K562 (cell line): Measurements from ENCODE around the genes GALNT9 and ZNF26.

- RAMPAGE, long total RNA, result no peak
- RRBS, result 10% methylated on average over 6 of the region's 24 CpGs
PRO-cap:
- standard, result no peak
- CoPRO, capped RNA only, 2 experiments, result no peak in any of the 2 experiments
- CoPRO, capped and uncapped RNA, 2 experiments, result no peak in any of the 2 experiments
- CoPRO, uncapped RNA only, 2 experiments, result no peak in any of the 2 experiments
CAGE:
- cytosol, long polyA plus RNA, result no peak
- long polyA plus RNA, result no peak
- nucleolus, long total RNA, result no peak
- nucleus, long polyA plus RNA, result no peak
These were observed 19.0 kb downstream of the GALNT9 start for GRCh38 chr12:132310271-132310958.

DNA sequence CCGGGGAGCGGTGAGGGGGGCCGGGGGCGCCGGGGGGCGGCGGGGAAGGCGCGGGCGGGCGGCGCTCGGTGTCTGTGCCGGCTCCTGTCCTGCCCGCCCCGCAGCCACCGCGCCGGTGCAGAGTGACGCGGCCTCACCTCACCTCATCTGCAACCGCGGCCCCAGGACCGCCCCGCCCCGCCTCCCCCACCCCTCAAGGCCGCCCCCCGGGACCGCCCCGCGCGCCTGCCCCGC lies at the start of gene GALNT9:
GALNT9 (minus strand) TSS at position 127 of the 234 bp plus-strand sequence.
- RAMPAGE, long total RNA, result no peak
- RRBS, result 33% methylated on average over 20 of the region's 33 CpGs
PRO-cap:
- standard, result no peak
- CoPRO, capped RNA only, 2 experiments, result no peak in any of the 2 experiments
- CoPRO, capped and uncapped RNA, 2 experiments, result no peak in any of the 2 experiments
- CoPRO, uncapped RNA only, 2 experiments, result no peak in any of the 2 experiments
CAGE:
- cytosol, long polyA plus RNA, result no peak
- long polyA plus RNA, result no peak
- nucleolus, long total RNA, result no peak
- nucleus, long polyA plus RNA, result no peak

DNA sequence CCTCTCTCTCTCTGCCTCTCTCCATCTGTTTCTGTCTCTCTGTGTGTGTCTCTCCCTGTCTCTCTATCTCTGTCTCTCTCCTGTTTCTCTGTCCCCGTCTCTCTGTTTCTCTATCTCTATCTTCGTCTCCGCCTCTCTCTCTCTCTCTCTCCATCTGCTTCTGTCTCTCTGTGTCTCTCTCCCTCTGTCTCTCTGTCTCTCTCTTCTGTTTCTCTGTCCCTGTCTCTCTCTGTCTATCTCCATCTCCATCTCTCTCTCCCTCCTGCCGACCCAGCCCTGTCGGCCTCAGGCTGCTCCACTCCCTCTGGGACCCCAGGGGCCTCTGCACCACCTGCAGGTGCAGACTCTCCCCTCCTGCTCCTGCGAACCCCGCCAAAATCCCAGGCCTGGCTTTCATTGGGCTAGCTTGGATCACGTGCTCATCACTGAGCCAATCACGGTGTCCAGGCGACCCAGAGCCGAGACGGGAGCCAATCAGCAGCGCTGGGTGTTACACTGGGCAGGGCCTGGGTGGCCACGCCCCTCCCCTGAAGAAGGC lies 66.9 kb upstream of the FBRSL1 start:
- RAMPAGE, long total RNA, result no peak
- RRBS, result no CpG with 5 or more reads among the region's 14 CpGs
PRO-cap:
- standard, result no peak
- CoPRO, capped RNA only, 2 experiments, result no peak in any of the 2 experiments
- CoPRO, capped and uncapped RNA, 2 experiments, result no peak in any of the 2 experiments
- CoPRO, uncapped RNA only, 2 experiments, result no peak in any of the 2 experiments
CAGE:
- cytosol, long polyA plus RNA, result no peak
- long polyA plus RNA, result no peak
- nucleolus, long total RNA, result no peak
- nucleus, long polyA plus RNA, result no peak

GRCh38 chr12:132488216-132488991 lies 1.5 kb upstream of the FBRSL1 start:
- RAMPAGE, long total RNA, result no peak
- RRBS, result no CpG with 5 or more reads among the region's 19 CpGs
PRO-cap:
- standard, result no peak
- CoPRO, capped RNA only, 2 experiments, result no peak in any of the 2 experiments
- CoPRO, capped and uncapped RNA, 2 experiments, result no peak in any of the 2 experiments
- CoPRO, uncapped RNA only, 2 experiments, result no peak in any of the 2 experiments
CAGE:
- cytosol, long polyA plus RNA, result no peak
- long polyA plus RNA, result no peak
- nucleolus, long total RNA, result no peak
- nucleus, long polyA plus RNA, result no peak

DNA sequence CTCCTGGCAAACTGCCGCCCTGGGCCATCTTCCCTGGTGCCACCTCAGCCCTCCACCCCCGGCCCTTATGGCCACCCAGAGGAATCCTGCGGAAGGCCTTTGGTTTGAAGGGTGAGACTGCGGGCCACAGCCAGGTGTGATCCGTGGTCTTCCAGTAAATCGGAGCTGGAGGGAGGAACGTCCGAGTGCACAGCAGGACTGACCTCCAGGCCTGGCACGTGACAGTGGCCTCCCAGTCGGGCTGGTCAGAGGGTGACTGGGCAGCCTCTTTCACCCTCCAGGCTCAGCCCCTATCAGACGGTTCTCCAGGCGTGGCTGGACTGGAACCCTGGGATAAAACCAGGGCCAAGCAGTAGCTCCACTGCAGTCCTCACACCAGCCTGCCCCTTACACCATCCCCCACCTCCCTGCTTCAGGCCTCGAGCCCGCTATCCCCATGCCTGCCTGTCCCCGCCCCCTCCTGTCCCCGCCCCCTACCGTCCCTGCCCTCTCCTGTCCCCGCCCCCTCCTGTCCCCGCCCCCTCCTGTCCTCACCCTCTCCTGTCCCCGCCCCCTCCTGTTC lies 12.4 kb downstream of the FBRSL1 start:
- RAMPAGE, long total RNA, result no peak
- RRBS, result 93% methylated on average over 1 of the region's 20 CpGs
PRO-cap:
- standard, result no peak
- CoPRO, capped RNA only, 2 experiments, result no peak in any of the 2 experiments
- CoPRO, capped and uncapped RNA, 2 experiments, result no peak in any of the 2 experiments
- CoPRO, uncapped RNA only, 2 experiments, result no peak in any of the 2 experiments
CAGE:
- cytosol, long polyA plus RNA, result no peak
- long polyA plus RNA, result no peak
- nucleolus, long total RNA, result no peak
- nucleus, long polyA plus RNA, result no peak

DNA sequence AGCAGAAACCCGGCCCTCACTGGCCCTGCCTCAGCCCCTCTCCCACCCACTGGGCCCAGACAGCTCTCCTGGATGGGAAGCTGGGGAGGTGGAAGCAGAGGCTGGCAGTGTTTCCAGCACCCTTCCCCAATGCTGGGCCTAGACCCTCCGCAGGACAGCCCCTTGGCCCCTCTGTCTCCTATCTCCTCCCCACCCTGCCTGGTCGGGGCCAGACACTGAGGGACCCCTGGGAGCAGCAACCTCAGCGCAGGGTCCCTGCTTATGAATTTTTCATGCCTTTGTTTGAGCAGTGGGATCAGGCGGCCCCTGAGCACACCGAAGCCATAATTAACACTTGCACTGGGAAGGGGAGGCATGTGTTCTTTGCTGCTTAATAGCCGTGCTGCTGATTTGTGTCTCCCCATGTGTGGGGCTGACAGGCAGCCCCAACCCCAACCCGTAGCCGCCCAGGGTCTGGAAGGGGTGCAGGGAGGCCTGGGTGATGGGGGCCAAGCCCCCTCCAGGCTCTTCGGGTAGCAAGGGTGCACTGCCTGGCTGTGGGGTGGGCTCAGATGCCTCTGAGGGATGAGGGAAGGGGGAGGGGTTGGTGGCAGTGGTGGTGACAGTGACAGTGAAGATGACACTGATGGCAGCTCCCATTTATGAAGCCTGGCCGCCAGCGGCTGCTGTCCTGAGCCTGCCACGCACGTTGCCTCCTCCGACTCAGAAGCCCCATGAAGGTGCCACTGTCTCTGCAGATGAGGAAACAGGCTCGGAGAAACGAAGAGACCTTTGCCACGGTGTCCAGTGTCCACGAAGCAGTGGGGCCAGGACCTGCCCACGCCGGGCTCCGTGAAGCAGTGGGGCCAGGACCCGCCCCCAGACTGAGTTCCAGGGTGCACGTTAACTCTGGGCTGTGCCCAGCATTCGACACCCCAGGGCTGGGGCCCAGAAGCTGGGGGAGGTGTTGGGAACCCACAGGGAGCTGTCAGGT lies 52.9 kb downstream of the FBRSL1 start:
- RAMPAGE, long total RNA, result no peak
- RRBS, result no CpG with 5 or more reads among the region's 25 CpGs
PRO-cap:
- standard, result no peak
- CoPRO, capped RNA only, 2 experiments, result no peak in any of the 2 experiments
- CoPRO, capped and uncapped RNA, 2 experiments, result no peak in any of the 2 experiments
- CoPRO, uncapped RNA only, 2 experiments, result no peak in any of the 2 experiments
CAGE:
- cytosol, long polyA plus RNA, result no peak
- long polyA plus RNA, result no peak
- nucleolus, long total RNA, result no peak
- nucleus, long polyA plus RNA, result no peak

- RAMPAGE, long total RNA, result no peak
- RRBS, result 49% methylated on average over 3 of the region's 30 CpGs
PRO-cap:
- standard, result no peak
- CoPRO, capped RNA only, 2 experiments, result no peak in any of the 2 experiments
- CoPRO, capped and uncapped RNA, 2 experiments, result peak in 1 of 2 experiments; most common plus-strand start chr12:132600647 (in 1); most common minus-strand start chr12:132600552 (in 1)
- CoPRO, uncapped RNA only, 2 experiments, result no peak in any of the 2 experiments
CAGE:
- cytosol, long polyA plus RNA, result no peak
- long polyA plus RNA, result no peak
- nucleolus, long total RNA, result no peak
- nucleus, long polyA plus RNA, result no peak
These were observed 10.1 kb downstream of the LRCOL1 start for GRCh38 chr12:132600129-132600831.

GRCh38 chr12:132689083-132689664 lies 1.8 kb downstream of the PXMP2 start:
- RAMPAGE, long total RNA, result no peak
- RRBS, result no CpG with 5 or more reads among the region's 33 CpGs
PRO-cap:
- standard, result no peak
- CoPRO, capped RNA only, 2 experiments, result no peak in any of the 2 experiments
- CoPRO, capped and uncapped RNA, 2 experiments, result no peak in any of the 2 experiments
- CoPRO, uncapped RNA only, 2 experiments, result no peak in any of the 2 experiments
CAGE:
- cytosol, long polyA plus RNA, result no peak
- long polyA plus RNA, result no peak
- nucleolus, long total RNA, result no peak
- nucleus, long polyA plus RNA, result no peak

DNA sequence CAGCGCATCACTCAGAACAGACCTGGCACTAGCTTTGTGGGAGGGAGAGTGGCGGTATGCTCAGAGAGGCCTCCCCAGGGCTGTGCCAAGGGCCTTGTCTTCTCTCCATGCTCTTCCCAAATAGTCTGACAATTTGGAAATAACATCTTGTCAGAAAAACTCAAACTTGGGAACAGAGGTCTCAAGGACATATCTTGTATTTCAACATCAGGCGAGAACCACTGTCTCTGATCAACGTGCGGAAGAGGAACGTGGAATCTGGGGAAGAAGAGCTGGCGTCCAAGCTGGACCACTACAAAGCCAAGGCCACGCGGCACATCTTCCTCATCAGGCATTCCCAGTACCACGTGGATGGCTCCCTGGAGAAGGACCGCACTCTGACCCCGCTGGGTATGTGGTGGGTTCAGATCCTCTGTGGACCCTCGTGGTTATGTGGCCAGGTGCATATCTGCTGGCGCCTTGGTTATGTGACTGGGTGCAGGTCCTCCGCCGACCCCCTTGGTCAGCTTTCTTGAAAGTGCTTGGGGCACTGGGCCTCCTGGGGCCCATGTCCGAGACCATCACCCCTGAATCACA lies 4.1 kb downstream of the PGAM5 start:
- RAMPAGE, long total RNA, result no peak
- RRBS, result no CpG with 5 or more reads among the region's 17 CpGs
PRO-cap:
- standard, result no peak
- CoPRO, capped RNA only, 2 experiments, result no peak in any of the 2 experiments
- CoPRO, capped and uncapped RNA, 2 experiments, result no peak in any of the 2 experiments
- CoPRO, uncapped RNA only, 2 experiments, result peak in 2 of 2 experiments; most common plus-strand start position 123 of the sequence (in 2); most common minus-strand start position 198 of the sequence (in 1)
CAGE:
- cytosol, long polyA plus RNA, result no peak
- long polyA plus RNA, result no peak
- nucleolus, long total RNA, result no peak
- nucleus, long polyA plus RNA, result no peak

- RAMPAGE, long total RNA, result no peak
- RRBS, result no CpG with 5 or more reads among the region's 20 CpGs
PRO-cap:
- standard, result no peak
- CoPRO, capped RNA only, 2 experiments, result no peak in any of the 2 experiments
- CoPRO, capped and uncapped RNA, 2 experiments, result no peak in any of the 2 experiments
- CoPRO, uncapped RNA only, 2 experiments, result no peak in any of the 2 experiments
CAGE:
- cytosol, long polyA plus RNA, result no peak
- long polyA plus RNA, result no peak
- nucleolus, long total RNA, result no peak
- nucleus, long polyA plus RNA, result no peak
These were observed 24.7 kb downstream of the ANKLE2 start for GRCh38 chr12:132736782-132737501.

- RAMPAGE, long total RNA, result no peak
- RRBS, result 97% methylated on average over 3 of the region's 19 CpGs
PRO-cap:
- standard, result no peak
- CoPRO, capped RNA only, 2 experiments, result no peak in any of the 2 experiments
- CoPRO, capped and uncapped RNA, 2 experiments, result no peak in any of the 2 experiments
- CoPRO, uncapped RNA only, 2 experiments, result peak in 2 of 2 experiments; most common plus-strand start chr12:132740480 (in 1); most common minus-strand start chr12:132740255 (in 1)
CAGE:
- cytosol, long polyA plus RNA, result no peak
- long polyA plus RNA, result no peak
- nucleolus, long total RNA, result no peak
- nucleus, long polyA plus RNA, result no peak
These were observed 21.4 kb downstream of the ANKLE2 start for GRCh38 chr12:132740000-132740768.

DNA sequence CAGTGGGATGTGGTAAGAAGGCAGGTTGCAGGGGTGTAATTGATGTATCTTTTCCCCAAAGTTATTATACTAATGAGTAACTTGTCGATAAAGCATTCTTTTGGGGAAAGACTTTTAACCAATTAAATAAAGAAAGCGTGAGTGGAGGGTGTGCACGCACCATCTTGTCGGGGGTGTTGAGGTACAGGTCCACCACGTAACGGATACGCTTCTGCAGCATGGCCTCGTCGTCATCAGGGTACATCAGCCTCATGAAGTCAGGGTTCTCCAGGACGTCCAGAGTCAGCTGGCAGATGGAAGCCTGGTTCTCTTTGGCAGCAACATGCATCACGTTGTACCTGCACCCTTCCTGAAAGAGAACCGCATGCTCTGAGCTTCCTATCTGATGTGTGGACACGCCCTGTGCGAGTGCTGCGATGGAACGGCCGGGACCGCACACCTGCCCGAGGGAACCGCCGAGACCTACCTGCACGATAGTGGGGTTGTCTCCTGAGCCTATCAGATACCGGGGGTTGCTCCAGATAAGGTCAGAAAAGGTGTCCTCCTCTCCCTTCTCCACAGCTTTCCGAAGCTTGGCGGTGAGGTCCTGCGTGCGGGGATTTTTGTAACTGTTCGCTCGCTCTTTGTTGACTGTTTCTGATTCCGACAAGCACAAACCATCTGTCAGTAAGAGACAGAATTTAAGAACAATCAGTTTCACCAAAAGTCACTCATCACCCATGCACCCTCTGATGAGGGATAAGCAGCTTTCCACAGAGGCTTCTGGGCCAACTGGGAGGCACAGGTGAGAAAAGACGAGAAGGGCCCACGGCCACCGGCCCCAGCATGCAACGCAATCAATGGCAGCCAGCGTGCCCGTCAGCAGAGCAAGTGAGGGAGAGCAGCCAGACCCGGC lies 13.7 kb downstream of the ANKLE2 start:
- RAMPAGE, long total RNA, result no peak
- RRBS, result 78% methylated on average over 11 of the region's 37 CpGs
PRO-cap:
- standard, result no peak
- CoPRO, capped RNA only, 2 experiments, result no peak in any of the 2 experiments
- CoPRO, capped and uncapped RNA, 2 experiments, result no peak in any of the 2 experiments
- CoPRO, uncapped RNA only, 2 experiments, result peak in 2 of 2 experiments; most common minus-strand start position 682 of the sequence (in 2)
CAGE:
- cytosol, long polyA plus RNA, result no peak
- long polyA plus RNA, result no peak
- nucleolus, long total RNA, result no peak
- nucleus, long polyA plus RNA, result no peak

DNA sequence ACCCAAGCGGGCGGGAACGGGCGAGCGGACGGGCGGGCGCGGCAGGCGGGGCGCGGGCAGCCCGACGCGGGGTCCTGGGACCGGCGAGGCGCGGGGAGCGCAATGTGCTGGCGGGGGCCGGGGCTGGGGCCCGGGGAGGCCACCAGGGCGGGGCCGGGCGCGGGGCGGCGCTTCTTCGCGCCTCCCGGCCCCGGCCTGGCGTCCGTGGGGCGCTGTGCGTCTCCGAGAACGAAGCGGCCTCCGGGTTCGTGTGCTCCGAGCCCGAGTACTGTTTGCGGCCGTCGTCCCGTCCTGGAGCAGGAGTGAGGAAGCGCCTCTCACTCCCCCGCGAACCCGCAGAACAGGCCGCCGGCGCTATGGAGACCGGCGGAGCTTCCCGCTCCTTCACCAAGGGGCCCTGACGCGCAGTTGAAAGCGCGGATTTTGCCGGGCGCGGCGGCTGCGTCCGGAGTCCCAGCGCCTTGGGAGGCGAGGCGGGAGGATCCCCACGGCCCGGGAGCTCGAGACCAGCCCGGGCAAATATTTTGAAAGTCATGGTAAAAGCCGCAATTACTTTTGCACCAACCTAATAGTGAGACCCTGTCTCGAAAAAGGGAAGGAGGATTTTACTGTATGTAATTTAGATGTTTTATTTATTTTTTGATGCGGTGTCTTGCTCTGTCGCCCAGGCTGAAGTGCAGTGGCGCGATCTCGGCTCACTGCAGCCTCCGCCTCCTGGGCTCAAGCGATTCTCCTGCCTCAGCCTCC lies 526 bp upstream of the ANKLE2 start:
- RAMPAGE, long total RNA, result no peak
- RRBS, result 2% methylated on average over 39 of the region's 84 CpGs
PRO-cap:
- standard, result bidirectional peak, plus-strand start at position 268 of the sequence, minus-strand start outside the sequence; bidirectional peak, plus-strand start at position 456 of the sequence, minus-strand start at position 475 of the sequence
- CoPRO, capped RNA only, 2 experiments, result peak in 2 of 2 experiments; most common plus-strand start position 201 of the sequence (in 2)
- CoPRO, capped and uncapped RNA, 2 experiments, result peak in 2 of 2 experiments; most common plus-strand start position 102 of the sequence (in 1)
- CoPRO, uncapped RNA only, 2 experiments, result peak in 1 of 2 experiments; most common plus-strand start position 268 of the sequence (in 1)
CAGE:
- cytosol, long polyA plus RNA, result no peak
- long polyA plus RNA, result no peak
- nucleolus, long total RNA, result no peak
- nucleus, long polyA plus RNA, result no peak

DNA sequence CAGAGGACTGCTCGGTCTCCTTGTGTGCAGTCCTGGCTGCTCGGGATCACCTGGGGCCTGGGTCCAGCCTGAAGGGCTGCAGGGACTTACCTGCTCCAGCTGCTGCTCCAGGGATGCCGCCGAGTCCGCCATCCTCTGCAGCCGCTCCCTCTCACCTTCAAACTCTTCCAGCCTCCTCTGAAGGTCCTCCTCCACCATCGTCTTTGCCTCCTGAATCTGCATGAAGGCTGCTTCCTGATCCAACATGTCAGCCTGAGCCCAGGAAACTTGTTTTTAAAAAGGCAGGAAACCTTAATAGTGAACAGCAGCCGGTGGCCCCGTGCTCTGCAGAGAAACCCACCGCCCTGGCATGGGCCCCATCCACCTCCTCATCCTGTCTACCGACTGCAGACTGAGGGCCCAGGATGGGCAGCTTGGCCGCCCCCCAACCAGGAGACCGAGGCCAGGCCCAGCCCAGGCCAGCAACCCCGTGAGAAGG lies 32.2 kb downstream of the GOLGA3 start:
- RAMPAGE, long total RNA, result no peak
- RRBS, result no CpG with 5 or more reads among the region's 14 CpGs
PRO-cap:
- standard, result no peak
- CoPRO, capped RNA only, 2 experiments, result no peak in any of the 2 experiments
- CoPRO, capped and uncapped RNA, 2 experiments, result no peak in any of the 2 experiments
- CoPRO, uncapped RNA only, 2 experiments, result peak in 1 of 2 experiments; most common minus-strand start position 296 of the sequence (in 1)
CAGE:
- cytosol, long polyA plus RNA, result no peak
- long polyA plus RNA, result no peak
- nucleolus, long total RNA, result no peak
- nucleus, long polyA plus RNA, result no peak

GRCh38 chr12:132866258-132866846 lies 21.1 kb downstream of the CHFR start:
- RAMPAGE, long total RNA, result no peak
- RRBS, result no CpG with 5 or more reads among the region's 13 CpGs
PRO-cap:
- standard, result no peak
- CoPRO, capped RNA only, 2 experiments, result no peak in any of the 2 experiments
- CoPRO, capped and uncapped RNA, 2 experiments, result no peak in any of the 2 experiments
- CoPRO, uncapped RNA only, 2 experiments, result no peak in any of the 2 experiments
CAGE:
- cytosol, long polyA plus RNA, result no peak
- long polyA plus RNA, result no peak
- nucleolus, long total RNA, result no peak
- nucleus, long polyA plus RNA, result no peak

DNA sequence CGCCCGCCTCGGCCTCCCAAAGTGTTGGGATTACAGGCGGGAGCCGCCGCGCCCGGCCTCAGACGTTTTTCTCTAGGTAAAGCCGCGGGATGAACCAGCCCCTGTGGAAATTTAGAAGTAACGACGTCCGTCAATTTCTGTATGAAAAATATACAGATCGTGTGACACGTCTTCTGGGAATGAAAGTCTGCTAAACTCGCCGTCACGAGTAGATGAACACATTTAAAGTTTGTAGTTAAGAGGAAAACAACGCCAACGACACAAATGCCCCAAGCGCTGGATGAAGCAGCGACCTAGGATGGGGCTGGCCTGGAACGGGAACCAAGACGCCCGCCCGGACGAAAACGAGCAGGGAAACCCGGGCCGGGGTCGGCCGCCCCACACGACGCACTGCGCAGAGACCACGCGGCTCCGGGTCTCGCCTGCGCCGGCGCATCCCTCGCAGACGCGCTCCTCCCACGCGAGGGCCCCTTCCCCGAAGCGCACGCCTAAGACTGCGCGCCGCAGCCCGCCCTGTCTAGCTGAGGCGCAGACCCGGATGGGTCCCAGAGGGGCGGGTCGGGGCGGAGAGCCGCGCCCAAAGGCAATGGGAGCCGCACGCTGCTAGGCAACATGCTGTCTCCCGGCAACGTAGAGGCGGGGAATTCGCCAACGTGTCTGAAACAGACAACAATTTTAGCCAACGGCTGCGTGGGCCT lies 20.7 kb upstream of the CHFR start:
- RAMPAGE, long total RNA, result no peak
- RRBS, result 46% methylated on average over 16 of the region's 71 CpGs
PRO-cap:
- standard, result no peak
- CoPRO, capped RNA only, 2 experiments, result no peak in any of the 2 experiments
- CoPRO, capped and uncapped RNA, 2 experiments, result no peak in any of the 2 experiments
- CoPRO, uncapped RNA only, 2 experiments, result no peak in any of the 2 experiments
CAGE:
- cytosol, long polyA plus RNA, result no peak
- long polyA plus RNA, result no peak
- nucleolus, long total RNA, result no peak
- nucleus, long polyA plus RNA, result no peak

- RAMPAGE, long total RNA, result no peak
- RRBS, result 2% methylated on average over 33 of the region's 78 CpGs
PRO-cap:
- standard, result bidirectional peak, plus-strand start at chr12:132986367, minus-strand start at chr12:132986238; unidirectional peak, minus-strand start at chr12:132986786
- CoPRO, capped RNA only, 2 experiments, result peak in 2 of 2 experiments; most common plus-strand start chr12:132986367 (in 1); most common minus-strand start chr12:132986295 (in 2)
- CoPRO, capped and uncapped RNA, 2 experiments, result peak in 2 of 2 experiments; most common plus-strand start chr12:132986367 (in 1); most common minus-strand start chr12:132986295 (in 2)
- CoPRO, uncapped RNA only, 2 experiments, result no peak in any of the 2 experiments
CAGE:
- cytosol, long polyA plus RNA, result no peak
- long polyA plus RNA, result no peak
- nucleolus, long total RNA, result no peak
- nucleus, long polyA plus RNA, result no peak
These were observed at the start of gene ZNF26 for GRCh38 chr12:132986163-132987112. Gene ZNF26, plus strand, starts transcription at chr12:132986367.